CD14-positive monocyte (primary cell): Measurements from ENCODE around the gene TXNL4A.

DNA sequence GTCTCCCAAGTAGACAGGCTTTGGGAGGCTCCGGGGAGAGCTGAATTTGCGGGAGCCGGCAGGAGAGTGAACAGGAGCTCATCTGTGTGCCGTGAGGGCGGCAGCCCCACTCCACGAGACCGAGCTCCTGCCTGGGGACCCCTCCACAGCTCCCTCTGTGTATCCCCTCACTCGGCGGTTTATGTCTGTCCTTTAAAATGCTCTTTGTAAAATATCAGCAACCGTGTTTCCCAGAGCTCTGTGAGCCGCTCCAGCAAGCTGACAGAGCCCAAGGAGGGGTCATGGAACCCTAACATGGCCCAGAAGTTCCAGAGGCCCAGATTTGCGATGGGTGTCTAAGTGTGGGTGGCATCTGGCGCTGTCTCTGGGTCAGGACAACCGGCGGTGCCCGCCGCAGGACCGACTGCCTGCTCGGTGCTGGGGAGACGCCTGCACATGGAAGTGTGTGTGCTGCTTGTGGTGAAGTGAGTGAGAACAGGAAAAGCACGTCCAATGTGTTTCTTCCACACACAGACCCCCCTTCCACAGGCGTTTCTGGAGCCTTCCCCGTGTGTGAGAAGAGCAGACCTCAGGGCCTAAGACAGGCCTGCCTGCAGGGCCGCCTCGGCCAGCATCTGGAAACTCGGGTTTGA lies 34.8 kb downstream of the SLC66A2 start:
- CAGE, long polyA plus RNA = no peak

DNA sequence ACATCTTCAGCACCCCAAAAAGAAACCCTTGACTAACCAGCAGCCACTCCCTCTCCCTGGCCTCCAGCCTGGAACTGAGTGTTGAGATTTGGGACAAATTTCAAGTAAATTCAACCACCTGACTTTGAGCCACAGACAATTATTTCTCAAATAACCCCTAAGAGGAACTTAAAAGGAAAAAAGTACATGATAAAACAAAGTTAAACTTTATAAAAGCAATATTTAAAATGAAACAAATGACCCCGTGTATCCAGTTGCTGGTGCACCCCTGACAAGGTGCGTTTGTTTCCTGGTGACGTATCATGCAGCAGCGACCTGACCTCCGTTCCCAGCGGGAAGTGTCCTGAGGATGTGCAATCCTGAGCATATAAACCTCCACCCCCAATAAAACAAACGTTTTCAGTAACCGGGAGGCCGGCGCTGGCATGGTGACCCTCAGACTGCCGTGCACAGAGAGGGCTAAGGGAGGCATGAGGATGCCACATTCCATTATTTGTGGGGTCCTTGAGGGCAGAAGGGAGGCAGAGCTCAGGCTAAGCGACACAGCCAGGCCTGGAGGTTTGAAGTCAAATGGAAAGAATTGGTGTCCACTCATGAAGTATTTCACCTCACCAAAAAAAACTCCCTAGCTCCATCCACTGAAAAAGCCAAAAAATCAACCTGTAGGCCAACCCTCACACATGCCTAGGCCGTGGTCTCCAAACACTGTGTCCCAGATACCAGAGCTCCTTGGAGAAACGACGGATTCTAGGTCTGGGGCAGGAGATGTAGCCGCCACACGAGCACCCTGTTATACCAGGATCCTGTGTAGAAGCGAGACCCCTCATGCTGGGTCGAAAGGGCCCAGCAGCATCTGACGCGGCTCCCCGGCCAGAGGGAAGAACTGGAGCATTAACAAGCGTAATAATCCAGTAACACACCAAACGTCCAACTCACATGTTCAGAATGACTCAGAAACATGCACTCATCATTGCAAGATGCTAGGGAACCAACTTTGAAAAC lies 14.7 kb downstream of the SLC66A2 start:
- CAGE, long polyA plus RNA = no peak

DNA sequence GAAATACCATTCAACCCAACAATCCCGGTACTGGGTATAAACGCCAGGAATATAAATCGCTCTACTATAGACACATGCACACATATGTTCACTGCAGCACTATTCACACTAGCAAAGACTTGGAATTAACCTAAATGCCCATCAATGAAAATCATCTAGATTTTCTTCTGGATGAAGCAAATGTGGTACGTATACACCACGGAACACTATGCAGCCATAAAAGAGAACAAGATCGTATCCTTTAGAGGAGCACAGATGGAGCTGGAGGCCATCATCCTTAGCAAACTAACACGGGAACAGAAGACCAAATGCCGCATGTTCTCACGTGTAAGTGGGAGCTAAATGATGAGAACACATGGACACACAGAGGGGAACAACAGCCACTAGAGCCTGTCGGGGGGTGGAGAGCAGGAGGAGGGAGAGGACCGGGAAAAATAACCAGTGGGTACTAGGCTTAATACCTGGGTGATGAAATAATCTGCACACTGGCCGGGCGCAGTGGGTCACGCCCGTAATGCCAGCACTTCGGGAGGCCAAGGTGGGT lies 11.5 kb downstream of the SLC66A2 start:
- CAGE, long polyA plus RNA = no peak

GRCh38 chr18:79961719-79962234 lies 2.7 kb upstream of the HSBP1L1 start:
- CAGE, long polyA plus RNA = no peak

DNA sequence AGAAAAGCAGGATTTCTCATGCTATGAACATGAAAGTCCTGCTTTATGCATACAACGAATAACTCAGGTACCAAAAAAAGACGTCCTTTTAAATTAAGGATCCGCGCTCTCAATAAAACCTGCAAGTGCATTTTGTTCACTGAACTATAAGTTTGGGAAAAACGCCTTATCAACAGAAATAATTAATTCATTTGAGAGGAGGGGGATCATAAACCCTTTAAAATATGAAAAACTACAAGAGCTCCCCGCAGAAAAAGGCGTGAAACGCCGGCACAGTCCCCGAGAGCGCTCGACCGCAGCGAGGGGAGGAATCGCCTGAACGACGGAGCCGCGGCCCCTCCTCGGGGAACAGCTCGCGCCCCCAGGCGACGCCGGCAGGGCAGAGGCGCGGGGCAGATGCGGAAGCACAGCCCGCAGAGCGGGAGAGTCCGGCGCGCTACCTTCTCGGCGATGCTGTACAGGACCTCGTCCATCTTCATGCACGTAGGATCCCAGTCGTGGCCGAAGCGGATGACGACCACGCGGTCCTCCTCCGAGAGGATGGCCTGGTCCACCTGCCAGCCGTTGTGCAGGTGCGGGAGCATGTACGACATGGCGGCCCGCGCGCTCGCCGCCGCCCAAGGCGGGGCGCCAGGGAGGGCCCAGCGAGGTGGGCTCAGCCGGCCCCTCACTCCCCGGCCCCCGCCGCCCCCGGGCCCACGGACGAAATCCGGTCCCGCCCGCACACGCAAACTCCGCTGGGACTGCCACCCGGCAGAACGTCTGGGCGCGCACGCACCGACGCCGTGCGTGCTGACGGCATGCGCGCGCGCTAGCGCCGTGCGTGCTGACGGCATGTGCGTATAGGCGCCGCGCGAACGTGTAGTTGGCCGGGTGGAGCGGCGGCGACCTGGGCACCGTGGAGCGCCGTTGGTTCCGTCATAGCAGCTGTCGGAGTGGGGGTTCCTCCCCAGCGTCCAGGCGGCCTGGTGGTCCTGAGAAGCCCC lies at the start of gene TXNL4A:
TSS of gene TXNL4A (minus strand) at position 764 of the 986 bp plus-strand sequence.
- CAGE, long polyA plus RNA = no peak

DNA sequence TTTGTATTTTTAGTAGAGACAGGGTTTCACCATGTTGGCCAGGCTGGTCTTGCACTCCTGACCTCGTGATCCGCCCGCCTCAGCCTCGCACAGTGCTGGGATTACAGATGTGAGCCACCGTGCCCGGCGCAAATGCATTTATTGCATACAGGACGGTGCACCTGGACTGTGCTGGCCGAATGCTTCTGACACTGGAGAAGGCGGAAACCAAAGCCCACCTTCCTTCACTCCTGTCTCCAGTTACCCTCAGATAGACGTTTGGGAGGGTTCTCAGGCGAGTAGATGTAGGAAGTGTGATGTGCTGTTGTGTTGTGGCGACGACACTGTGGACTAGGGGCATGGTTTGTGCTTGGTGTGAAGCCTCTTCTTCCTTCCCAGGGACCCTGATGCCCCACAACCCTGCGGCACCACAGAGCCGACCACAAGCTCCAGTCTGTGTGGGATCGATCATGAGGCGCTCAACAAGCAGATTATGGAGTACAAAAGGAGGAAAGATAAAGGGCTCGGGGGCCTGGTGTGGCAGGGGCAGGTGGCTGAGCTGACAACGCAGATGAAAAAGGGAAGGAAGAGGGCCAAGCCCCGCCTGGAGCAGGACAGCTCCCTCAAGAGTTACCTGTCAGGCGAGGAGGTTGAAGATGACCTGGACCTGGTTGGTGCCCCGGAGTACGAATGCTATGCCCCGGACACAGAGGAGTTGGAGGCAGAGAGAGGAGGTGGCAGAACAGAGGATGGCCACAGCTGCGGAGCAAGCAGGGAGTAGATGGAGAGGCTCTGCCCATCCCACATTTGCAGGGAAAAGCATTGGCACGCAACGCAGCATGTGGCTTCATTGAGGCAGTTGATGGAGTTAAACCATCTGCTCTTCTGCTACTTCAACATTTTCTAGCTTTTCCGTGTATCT lies 11.4 kb downstream of the RBFA start:
- CAGE, long polyA plus RNA = no peak

DNA sequence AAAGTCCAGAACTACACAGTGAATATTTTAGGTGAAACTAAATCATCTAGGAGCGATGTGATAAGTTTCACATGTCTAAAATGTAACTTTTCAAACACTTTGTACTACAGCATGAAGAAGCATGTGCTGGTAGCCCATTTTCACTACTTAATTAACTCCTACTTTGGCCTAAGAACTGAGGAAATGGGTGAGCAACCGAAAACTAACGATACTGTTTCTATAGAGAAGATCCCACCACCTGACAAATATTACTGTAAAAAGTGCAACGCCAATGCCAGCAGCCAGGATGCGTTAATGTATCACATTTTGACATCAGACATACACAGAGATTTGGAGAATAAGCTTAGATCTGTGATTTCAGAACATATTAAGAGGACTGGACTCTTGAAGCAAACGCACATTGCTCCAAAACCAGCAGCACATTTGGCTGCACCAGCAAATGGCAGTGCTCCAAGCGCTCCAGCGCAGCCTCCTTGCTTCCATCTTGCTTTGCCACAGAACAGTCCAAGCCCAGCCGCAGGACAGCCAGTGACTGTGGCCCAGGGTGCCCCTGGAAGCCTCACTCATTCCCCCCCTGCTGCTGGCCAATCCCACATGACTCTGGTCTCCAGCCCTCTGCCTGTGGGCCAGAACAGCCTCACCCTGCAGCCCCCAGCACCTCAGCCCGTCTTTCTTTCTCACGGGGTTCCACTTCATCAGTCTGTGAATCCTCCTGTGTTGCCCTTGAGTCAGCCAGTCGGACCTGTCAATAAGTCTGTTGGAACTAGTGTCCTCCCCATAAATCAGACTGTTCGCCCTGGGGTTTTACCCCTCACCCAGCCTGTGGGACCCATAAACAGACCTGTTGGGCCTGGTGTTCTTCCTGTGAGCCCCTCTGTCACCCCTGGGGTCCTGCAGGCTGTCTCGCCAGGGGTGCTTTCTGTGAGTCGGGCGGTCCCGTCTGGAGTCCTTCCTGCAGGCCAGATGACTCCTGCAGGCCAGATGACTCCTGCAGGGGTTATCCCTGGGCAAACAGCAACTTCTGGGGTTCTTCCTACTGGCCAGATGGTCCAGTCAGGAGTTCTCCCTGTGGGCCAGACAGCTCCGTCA lies 27.1 kb downstream of the ADNP2 start:
- CAGE, long polyA plus RNA = no peak